Left common carotid artery plus branches (tissue), 1 donor: ENCODE results near the gene OXER1.

- PRO-cap: unidirectional peak, plus-strand start at chr2:42025262
Observed at GRCh38 chr2:42024906-42025784, 22.7 kb upstream of the PKDCC start.

GRCh38 chr2:42132346-42133757 lies 36.3 kb upstream of the EML4 start:
- PRO-cap: no peak

DNA sequence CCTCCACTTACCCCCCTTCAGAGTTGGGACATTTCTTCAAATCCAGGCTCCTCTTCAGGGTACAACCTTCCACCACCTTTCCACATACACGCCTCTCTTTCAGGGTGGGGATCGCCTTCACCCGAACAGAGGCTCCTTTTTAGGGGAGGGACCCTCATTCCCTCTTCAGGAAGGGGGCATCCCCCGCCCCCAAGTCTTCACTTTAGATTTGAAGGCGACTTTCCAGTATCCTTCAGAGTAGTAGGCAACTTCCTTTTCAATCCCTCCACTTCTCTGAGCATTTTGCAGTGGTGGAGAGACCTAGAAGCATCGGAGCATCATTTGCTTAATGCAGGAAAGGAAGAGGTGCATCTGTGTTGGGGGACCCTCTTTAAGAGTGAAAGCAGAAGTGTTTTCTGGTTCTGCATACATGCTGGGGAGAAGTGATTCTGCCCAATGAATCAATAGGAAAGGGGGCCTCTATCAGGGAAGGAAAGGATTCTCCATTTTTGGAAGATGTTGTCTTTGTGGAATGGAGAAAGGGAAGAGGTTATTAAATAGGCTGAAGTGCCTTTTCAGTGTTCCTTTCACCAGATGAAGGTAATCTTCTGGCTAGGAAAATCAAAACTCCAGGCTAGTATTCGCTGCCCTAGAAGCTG lies 925 bp downstream of the EML4 start:
- PRO-cap: no peak

DNA sequence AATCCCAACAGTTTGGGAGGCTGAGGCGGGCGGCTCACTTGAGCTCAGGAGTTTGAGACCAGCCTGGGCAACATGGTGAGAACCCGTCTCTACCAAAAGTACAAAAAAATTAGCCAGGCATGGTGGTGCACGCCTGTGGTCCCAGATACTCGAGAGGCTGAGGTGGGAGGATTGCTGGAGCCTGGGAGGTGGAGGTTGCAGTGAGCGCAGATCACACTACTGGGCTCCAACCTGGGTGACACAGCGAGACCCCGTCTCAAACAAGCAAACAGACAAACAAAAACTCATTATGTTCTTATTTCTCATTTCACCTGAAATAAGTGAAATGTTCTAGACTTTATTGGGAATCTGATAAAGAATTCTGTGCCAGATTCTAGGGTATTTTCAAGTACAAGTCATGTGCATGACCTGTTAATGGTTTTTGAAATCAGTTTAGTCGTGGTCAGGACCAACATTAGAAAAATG lies 8.2 kb downstream of the EML4 start:
- PRO-cap: no peak

- PRO-cap: no peak
Observed at GRCh38 chr2:42189703-42190570, 20.8 kb downstream of the EML4 start.

DNA sequence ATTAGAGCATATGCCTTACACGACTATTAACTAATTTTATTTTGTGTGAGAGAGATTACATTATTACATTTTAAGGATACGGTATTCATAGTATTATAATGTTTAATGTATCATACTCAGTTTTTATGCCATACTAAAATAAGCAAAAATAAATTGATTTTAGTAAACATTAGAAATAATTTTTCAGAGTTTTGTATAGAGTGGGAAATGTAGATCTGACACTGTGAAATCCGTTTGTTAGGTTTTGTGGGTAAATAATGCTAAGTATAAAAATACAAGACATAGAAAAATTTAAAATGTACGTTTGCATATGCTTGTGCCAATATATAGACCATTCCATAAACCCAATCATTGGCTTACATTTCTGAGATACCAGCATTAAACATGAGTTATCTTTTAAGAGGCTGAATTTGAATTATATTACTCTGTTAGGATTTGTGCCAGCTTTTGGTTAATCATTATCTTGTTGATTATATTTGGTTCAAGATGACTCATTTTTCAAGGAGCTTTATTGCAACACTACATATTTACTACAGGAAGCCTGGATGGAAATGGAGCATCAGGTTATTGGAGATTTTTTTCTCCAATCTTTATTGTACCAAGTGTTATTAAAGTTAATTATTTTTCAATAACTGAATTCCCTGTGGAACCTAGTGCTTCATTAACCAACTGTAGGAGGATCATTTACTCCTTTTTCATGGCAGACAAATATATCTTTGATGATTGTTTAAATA lies 26.3 kb downstream of the EML4 start:
- PRO-cap: no peak

DNA sequence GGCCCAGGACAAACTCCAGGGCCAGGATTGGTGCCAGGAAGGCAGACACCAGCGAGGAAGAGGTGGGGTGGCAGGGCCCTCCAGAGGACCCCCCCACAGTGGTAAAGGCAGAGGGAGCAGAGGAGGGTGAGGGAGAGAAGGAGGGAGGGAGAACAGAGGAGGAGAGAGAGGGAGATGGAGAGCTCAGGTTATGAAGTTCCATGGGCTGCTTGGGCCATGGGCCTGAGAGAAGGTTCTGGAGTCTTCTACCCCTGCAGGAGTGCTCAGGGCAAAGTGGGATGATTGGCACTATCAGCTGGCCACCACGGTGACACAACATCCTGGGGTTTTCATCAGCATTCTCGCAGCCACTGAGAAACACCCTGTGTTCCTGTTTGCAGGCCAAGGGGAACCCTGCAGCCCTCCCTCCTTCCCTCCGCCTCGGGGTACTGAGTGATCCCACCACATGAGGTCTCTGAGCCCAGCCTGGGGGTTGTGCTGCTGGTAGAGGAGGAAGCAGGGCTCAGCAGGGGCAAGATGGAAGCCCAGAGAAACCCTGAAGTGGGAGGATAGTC lies at the start of gene OXER1:
OXER1 (minus strand) TSS at position 275 of the 554 bp plus-strand sequence.
- PRO-cap: no peak

GRCh38 chr2:42896988-42897413 lies 104.6 kb upstream of the HAAO start:
- PRO-cap: no peak

DNA sequence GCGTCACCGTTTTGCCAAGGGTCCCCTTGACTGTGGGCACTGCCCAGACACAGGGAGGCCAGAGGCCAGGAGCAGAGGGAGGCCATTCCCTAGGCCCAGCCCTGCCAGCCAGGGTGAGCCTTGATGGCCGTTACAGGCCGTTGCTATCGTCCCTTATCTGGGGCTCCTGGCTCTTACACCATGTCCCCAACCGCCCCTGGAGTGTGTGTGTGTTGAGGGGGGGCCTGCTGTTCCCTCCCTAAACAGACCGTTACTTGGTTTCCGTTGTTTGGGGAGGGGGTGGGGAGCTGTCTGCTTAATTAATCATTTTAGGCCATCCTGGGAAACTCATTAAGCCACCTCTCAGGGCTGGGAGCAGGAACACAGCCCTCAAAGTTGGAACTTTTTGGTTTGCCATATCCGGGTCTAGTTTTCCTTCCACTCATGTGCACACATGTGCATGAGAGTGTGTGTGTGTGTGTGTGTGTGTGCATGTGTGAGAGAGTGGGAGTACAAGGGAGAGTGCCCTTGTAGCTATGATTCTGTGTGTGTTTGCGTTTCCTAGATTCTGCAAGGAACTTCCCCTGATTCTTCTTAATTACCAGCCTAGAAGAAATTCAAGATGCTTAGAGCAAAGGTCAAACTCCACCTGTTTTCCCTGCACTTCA lies 135.2 kb upstream of the HAAO start:
- PRO-cap: no peak

DNA sequence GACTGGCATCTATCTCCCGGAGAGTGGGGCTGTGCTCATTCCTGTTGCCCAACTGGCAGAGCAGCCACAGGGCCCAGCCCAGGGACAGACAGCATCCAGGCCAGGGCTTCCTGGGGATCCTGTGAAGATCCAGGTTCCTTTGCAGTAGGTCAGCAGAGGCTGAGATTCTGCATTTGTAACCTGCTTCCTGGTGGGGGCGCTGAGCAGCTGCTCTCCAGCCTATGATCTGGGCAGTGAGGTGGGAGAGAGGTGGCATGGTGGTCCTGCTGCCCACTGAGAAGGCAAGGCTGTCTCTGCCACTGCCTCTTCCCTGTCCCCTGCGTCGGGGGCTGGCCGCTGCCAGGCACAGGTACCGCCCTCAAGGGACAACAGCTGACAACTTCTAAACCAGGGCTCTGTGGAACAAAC lies 139.1 kb upstream of the HAAO start:
- PRO-cap: no peak

GRCh38 chr2:42948969-42949502 lies 156.7 kb upstream of the HAAO start:
- PRO-cap: no peak

DNA sequence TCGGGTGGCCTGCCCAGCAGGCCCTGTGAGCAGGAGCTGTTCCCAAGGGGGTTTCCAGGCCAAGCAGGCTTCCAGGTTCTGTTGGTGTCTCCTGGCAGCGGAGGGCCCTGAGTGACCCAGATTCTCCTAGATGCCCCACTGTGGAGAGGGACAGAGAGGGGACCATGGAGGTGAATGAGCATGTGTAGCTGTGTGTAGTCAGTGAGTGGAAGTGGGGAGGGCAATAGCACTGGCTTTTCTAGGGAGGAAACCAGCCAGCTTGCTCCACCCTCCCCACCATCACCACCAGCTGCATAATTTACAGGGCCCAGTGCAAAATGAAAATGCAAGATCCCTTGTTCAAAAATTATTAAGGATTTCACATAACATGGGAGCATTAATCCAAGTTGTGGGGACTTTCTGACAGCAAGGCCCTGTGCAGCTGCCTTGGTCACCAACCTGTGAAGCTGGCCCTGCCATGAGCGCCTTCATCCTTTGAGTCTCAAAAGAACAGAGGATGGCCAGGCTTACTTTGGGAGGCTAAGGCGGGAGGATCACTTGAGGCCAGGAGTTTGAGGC lies 172.3 kb upstream of the HAAO start:
- PRO-cap: no peak

- PRO-cap: unidirectional peak, plus-strand start at chr2:42975377
Observed at GRCh38 chr2:42974630-42975715, 182.6 kb upstream of the HAAO start.

- PRO-cap: no peak
Observed at GRCh38 chr2:43026380-43026691, 200.1 kb downstream of the ZFP36L2 start.

DNA sequence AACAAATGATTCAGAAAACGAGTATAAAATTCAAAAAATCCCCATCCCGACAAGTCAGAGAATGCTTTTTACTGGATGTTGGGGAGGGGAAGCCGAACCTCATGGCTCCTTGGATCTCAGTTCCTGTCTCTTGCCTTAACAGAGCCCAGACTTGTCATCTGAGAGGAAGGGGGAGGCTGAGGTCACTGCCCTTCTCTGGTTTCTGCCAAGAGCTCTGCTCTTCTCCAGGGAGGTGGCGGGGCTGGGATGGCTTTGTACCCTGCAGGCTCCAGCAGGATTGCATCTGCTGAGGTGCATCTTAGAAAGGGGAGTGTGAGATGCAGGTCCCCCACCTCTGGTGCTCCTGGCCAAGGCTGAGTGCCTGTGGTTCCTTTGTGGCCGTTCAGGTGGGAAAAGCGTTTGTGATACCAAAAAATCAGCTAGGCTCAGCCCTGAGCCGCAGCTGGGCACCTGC lies 142.3 kb downstream of the ZFP36L2 start:
- PRO-cap: no peak

GRCh38 chr2:43100732-43101712 lies 125.4 kb downstream of the ZFP36L2 start:
- PRO-cap: bidirectional peak, plus-strand start at chr2:43101125, minus-strand start at chr2:43101057

- PRO-cap: no peak
Observed at GRCh38 chr2:43149524-43149875, 76.9 kb downstream of the ZFP36L2 start.

DNA sequence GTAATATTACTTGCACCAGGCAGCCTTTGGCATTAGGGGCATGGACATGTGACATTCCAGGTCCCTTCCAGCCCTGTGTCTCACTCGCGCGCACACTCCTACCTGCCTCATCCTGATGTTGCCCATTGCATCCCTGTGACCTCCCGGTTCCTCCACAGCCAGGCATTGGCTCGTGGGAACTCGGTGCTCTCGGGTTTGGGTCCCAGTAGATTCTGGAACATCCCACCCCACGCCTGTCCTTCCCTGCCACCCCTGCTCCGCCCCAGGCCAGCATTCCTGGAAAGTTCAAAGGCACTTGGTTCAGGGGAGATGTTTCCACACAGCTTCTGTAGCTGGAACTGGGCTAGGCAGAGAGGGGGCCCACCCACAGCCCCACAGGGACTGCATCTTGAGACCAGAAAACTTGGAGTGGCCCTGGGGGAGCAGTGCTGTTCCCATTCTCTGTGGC lies 69.0 kb downstream of the ZFP36L2 start:
- PRO-cap: no peak

DNA sequence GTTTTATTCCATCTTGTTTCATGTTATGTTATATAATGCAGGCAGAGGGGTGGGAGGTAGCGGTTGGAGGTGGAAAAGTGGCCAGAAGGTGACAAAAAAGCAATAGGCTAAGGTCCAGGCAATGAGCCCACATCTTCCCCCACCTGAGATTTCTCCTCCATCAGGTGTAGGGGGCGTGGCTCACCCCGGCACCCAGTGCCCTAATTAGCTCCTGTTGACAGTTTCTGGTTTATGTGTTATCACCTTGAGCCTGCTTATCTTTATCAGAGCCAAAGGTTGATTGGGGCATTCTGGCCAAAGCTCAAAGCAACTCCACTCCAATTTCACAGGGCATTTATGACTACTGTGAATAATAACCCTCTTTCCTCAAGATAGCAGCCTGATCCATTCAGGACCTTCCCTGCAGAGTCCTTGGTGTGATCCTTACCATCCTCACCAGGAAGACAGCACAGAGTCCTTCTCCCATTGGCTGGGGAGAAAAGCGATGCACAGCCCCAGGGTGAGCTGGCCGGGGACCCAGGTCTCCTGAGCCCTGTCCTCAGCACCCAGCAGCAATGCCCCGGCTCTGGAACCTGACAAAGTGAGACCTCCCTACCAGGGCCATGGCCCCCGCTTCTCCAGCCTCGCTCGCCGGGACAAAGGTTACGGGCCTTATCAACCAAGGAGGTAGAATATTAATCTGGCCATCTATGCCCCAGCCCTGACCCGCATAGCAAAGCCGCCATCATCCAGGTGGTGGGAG lies 64.7 kb downstream of the ZFP36L2 start:
- PRO-cap: no peak

DNA sequence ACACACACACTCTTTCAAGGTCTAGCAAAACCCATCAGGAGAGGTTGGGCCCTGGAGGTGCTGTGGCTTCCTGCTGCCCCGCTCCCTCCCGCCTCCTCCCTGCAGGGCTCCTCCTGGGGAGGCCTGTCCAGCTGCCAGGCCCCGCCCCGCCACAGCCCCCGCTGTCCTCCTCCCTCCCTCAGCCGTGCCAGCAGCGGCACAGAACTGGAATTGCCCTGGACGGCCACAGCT lies 6.8 kb downstream of the ZFP36L2 start:
- PRO-cap: bidirectional peak, plus-strand start at position 201 of the sequence, minus-strand start at position 101 of the sequence